GM12878 (cell line): ENCODE data around the genes KRT26, KRT12, KRT23, KRTAP2-1, KRTAP2-3, KRTAP4-7, KRTAP9-2 and KRT33A.

- RAMPAGE, long total RNA = no peak
- RRBS, 2 experiments = no CpG with 5 or more reads among the region's 4 CpGs
CAGE:
- cytosol, long polyA minus RNA = no peak
- cytosol, long polyA plus RNA = no peak
- long polyA plus RNA = no peak
- nucleolus, long total RNA = no peak
- nucleus, long polyA plus RNA = no peak
- nucleus, long total RNA = no peak
Observed at GRCh38 chr17:40442377-40442677, 923 bp upstream of the IGFBP4 start.

GRCh38 chr17:40451925-40453411 is 9.2 kb downstream of the IGFBP4 start:
- RAMPAGE, long total RNA = no peak
- RRBS, 2 experiments = 50 to 83% methylated on average over 1 of the region's 30 CpGs
CAGE:
- cytosol, long polyA minus RNA = no peak
- cytosol, long polyA plus RNA = no peak
- long polyA plus RNA = no peak
- nucleolus, long total RNA = no peak
- nucleus, long polyA plus RNA = no peak
- nucleus, long total RNA = no peak

- RAMPAGE, long total RNA = no peak
- RRBS, 2 experiments = no CpG with 5 or more reads among the region's 15 CpGs
CAGE:
- cytosol, long polyA minus RNA = no peak
- cytosol, long polyA plus RNA = no peak
- long polyA plus RNA = no peak
- nucleolus, long total RNA = no peak
- nucleus, long polyA plus RNA = no peak
- nucleus, long total RNA = no peak
Observed at GRCh38 chr17:40461990-40463048, 19.1 kb downstream of the IGFBP4 start.

- RAMPAGE, long total RNA = no peak
- RRBS, 2 experiments = no CpG with 5 or more reads among the region's 17 CpGs
CAGE:
- cytosol, long polyA minus RNA = no peak
- cytosol, long polyA plus RNA = start-site peak on the minus strand at chr17:40480743-40480794, 16 and 14 reads in 2 replicates
- long polyA plus RNA = no peak
- nucleolus, long total RNA = start-site peak on the minus strand at chr17:40480855-40480869, 6 reads
- nucleus, long polyA plus RNA = no peak
- nucleus, long total RNA = no peak
Observed at GRCh38 chr17:40479973-40481098, 21.1 kb downstream of the TNS4 start.

- RAMPAGE, long total RNA = no peak
- RRBS, 2 experiments = no CpG with 5 or more reads among the region's 9 CpGs
CAGE:
- cytosol, long polyA minus RNA = no peak
- cytosol, long polyA plus RNA = no peak
- long polyA plus RNA = no peak
- nucleolus, long total RNA = no peak
- nucleus, long polyA plus RNA = no peak
- nucleus, long total RNA = no peak
Observed at GRCh38 chr17:40490289-40491381, 10.8 kb downstream of the TNS4 start.

DNA sequence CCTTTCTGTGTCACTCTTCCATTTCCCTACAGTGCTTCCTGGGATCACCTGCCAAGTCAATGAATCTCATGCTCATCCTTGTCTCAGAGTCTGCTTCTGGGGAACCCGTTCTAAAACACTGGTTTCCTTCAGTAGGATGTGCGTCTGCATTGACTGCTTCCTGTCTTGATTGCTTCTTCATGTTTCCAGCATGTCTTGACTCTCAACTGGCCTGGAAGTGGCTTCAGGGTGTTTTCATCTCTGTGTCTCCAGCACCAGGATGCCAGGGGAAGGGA is 13.9 kb upstream of the TNS4 start:
- RAMPAGE, long total RNA = no peak
- RRBS, 2 experiments = no CpG with 5 or more reads among the region's 2 CpGs
CAGE:
- cytosol, long polyA minus RNA = no peak
- cytosol, long polyA plus RNA = no peak
- long polyA plus RNA = no peak
- nucleolus, long total RNA = no peak
- nucleus, long polyA plus RNA = no peak
- nucleus, long total RNA = no peak

- RAMPAGE, long total RNA = no peak
- RRBS, 2 experiments = no CpG with 5 or more reads among the region's 8 CpGs
CAGE:
- cytosol, long polyA minus RNA = no peak
- cytosol, long polyA plus RNA = no peak
- long polyA plus RNA = no peak
- nucleolus, long total RNA = no peak
- nucleus, long polyA plus RNA = no peak
- nucleus, long total RNA = no peak
Observed at GRCh38 chr17:40521372-40522033, 20.1 kb upstream of the TNS4 start.

DNA sequence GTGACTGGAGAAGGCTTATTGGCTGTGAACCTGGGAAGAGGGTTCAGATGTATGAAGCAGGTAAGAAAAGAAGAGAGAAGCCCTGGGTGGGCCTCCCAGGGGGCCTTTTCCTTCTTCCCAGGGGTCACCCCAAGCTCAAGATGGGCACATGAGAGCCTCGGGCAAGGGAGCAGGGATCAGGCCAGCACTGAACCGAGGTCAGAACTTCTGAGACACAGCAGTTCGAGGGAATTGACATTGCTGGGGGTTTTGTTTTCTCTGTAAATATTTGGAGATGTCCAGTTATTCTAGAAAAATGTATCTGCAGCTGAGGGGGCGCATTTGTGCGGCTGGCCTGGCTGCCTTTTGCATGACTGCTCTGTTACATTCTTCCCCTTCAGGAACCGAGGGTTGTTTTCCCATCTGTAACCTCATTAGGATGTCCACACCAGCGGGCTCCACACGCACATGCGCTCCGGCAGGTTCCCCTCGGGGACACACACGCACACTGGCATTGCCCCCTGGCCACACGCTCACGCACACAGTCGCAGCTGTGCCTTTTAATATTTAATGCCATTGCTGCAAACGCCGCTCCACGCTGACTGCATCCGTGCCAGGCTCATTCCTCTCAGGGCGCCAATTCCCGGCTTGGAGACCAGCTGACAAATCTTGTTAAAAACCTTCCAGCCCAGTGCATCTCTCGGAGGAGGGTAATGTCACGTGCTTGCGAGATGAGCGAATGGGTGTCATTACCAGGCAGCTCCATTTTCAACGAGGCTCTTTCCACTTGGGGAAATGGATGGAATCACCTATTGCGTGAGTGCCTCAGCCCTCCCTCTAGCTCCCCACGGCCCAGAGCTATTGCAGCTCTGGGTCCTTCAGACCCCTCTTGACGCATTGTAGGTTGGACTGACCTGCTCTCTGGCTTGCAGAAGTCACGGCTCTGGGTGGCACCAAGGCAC is 13.2 kb downstream of the CCR7 start:
- RAMPAGE, long total RNA = no peak
- RRBS, 2 experiments = no CpG with 5 or more reads among the region's 30 CpGs
CAGE:
- cytosol, long polyA minus RNA = no peak
- cytosol, long polyA plus RNA = no peak
- long polyA plus RNA = no peak
- nucleolus, long total RNA = no peak
- nucleus, long polyA plus RNA = no peak
- nucleus, long total RNA = no peak

DNA sequence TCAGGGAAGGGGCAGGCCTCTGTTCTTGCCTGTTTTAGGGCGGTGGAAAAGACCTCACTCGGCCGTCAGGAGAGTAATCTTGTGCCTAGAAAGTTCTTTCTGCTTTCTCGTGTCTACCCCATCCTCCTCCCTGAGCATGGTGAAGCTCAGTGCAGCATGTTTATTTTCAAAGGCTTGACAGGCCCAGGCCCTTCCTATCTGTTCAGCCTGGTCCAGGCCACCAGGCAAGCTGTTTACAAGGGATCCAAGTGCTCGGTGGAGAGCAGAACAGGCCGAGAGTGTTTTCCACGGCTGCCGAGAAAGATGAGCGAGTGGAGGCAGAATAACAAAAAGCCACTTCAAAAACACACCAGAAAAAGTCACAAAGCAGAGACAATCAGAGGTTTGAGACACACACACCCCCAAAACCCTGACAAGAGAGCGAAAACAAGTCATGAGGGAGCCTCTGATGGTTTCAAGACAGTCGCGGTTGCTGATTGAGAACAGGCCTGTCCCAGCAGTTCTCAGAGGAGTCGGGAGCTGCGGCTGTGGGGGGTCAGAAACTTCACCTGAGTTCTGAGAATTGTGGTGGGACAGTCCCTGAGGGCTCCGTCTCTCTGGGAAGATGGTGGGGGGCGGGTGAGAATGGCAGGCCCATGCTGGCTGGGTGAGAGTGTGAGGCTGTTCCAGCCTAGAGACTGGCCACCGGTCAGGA is 37.5 kb upstream of the CCR7 start:
- RAMPAGE, long total RNA = no peak
- RRBS, 2 experiments = no CpG with 5 or more reads among the region's 17 CpGs
CAGE:
- cytosol, long polyA minus RNA = no peak
- cytosol, long polyA plus RNA = no peak
- long polyA plus RNA = no peak
- nucleolus, long total RNA = start-site peak on the minus strand centred at position 372 of the sequence, 127 bp wide, 97 reads
- nucleus, long polyA plus RNA = start-site peak on the minus strand centred at position 366 of the sequence, 107 bp wide, 13 and 12 reads in 2 replicates
- nucleus, long total RNA = no peak

DNA sequence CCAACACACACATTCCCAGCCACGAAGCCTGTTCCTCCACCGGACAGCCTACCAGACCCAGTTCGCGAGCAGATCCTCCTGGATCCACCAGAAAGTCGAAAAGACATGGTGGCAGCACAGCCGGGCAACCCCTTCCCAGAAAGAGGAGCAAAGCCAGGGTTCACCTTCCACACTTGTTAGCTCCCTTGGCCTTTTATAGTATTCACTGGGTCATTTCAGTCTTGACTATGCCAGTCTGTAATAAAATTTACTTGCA is at the start of gene KRT26:
Gene KRT26, minus strand, starts transcription at position 195 of the 256 bp plus-strand sequence.
- RAMPAGE, long total RNA = no peak
- RRBS, 2 experiments = 20 to 52% methylated on average over 5 of the region's 6 CpGs
CAGE:
- cytosol, long polyA minus RNA = no peak
- cytosol, long polyA plus RNA = no peak
- long polyA plus RNA = no peak
- nucleolus, long total RNA = no peak
- nucleus, long polyA plus RNA = no peak
- nucleus, long total RNA = no peak

DNA sequence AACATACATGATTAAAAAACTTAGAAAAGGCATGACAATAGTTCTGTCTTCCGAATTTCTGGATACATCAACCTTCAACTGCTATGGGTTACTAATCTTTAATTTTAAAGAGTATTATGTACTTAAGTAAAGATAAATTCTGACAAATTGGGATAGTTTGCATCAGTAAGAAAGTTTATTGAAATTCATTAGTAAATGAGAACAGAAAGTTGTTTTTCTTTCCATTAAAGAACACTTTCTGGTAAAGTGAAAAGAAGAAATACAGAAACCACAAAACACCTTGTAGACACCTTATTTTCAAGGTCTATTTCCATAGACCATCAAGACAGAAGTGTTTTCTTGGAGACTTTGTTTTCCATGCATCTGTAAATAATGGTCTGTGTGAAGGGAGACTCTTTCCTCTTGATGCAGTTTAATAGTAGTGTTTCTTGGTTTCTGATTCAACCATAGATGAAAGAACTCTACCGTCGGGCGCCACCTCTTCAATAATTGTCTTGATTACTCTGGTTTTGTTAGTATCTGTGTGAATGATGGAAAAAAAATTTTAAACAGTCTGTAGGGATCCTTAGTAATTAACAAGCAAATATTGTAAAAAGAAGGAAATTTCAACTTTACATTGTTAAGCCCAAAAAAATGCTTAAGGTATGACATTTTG is 4.3 kb downstream of the KRT10 start:
- RAMPAGE, long total RNA = no peak
- RRBS, 2 experiments = no CpG with 5 or more reads among the region's 4 CpGs
CAGE:
- cytosol, long polyA minus RNA = no peak
- cytosol, long polyA plus RNA = no peak
- long polyA plus RNA = no peak
- nucleolus, long total RNA = no peak
- nucleus, long polyA plus RNA = no peak
- nucleus, long total RNA = no peak

DNA sequence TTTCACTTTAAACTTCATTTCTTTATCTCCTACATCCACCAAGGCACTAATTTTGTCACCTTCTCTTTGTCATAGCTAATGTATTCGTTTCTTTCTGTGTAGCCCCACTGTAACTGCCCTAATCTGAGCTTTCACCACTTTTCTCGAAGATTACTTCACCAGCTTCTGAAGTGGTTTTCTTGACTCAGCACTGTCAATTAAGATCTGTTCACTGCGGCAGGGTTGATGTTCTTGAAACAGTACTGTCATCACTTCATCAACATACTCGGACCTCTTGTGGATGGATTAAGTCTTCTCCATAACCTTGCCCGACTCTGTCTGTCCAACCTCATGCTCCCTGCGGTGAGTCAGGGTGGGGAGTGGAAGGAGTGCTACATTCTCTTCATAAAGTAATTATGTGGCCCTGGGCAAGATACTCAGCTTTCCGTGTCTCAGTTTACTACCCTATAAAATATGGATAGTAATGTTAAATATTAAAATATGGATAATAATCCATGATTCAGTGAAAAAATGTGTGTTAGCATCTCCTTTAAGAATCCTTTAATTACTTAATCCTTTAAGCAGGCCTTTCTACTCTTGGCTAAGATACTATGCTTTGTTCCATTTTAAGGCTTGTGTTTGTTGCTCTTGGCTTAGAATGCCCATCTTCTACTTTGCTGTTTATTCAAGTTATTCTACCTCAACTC is 5.7 kb upstream of the KRT10 start:
- RAMPAGE, long total RNA = no peak
- RRBS, 2 experiments = no CpG with 5 or more reads among the region's 7 CpGs
CAGE:
- cytosol, long polyA minus RNA = no peak
- cytosol, long polyA plus RNA = no peak
- long polyA plus RNA = no peak
- nucleolus, long total RNA = no peak
- nucleus, long polyA plus RNA = no peak
- nucleus, long total RNA = no peak

- RAMPAGE, long total RNA = no peak
- RRBS, 2 experiments = no CpG with 5 or more reads among the region's 5 CpGs
CAGE:
- cytosol, long polyA minus RNA = no peak
- cytosol, long polyA plus RNA = no peak
- long polyA plus RNA = no peak
- nucleolus, long total RNA = no peak
- nucleus, long polyA plus RNA = no peak
- nucleus, long total RNA = no peak
Observed at GRCh38 chr17:40867211-40867650, at the start of gene KRT12. Gene KRT12, minus strand, starts transcription at chr17:40867223.

DNA sequence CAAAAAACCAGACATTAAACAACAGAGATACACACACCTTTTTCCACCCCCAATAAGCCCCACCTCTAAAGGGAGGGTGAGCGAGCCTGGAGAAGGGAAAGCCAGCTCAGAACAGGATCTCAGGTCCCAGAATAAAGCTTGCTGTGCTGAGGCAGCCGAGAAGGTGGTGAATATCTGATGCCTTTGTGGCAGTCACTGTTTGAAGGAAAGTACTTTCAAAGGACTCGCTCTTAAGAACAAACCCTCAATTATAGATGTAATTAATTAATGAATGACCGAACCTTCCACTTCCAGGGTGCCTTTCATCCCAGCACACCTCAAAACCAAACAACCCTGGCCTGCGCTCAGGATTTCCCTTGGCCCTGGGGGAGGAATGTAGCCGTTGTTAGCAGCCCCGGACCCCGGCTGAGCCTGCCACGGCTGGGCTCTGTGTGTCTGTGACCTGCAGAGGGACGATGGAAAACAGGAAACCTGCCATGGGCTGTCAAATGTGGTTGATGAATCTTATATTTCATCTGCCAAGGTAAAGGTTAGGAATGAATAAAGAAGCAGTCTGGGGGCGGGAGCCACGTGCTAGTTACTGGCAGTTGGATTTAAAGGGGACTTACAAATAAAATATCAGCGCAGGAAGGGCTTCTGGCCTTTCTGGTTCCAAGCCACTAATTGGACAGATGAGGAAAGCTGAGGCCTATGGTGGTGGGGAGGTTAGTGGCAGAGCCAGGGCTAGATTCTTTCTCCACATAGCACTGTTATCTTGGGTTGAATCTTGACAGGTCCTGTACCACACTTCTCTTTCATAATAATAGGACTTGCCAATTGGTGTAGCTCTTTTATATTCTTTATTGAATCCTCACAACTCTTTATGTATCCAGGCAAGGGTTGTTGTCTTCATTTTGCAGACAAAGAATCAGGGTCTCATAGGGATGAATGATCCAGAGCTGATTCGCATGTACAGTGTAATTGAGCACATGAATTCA is at the start of gene KRT23:
Gene KRT23, minus strand, starts transcription at position 582 of the 977 bp plus-strand sequence.
- RAMPAGE, long total RNA = no peak
- RRBS, 2 experiments = no CpG with 5 or more reads among the region's 14 CpGs
CAGE:
- cytosol, long polyA minus RNA = no peak
- cytosol, long polyA plus RNA = no peak
- long polyA plus RNA = no peak
- nucleolus, long total RNA = no peak
- nucleus, long polyA plus RNA = no peak
- nucleus, long total RNA = no peak

GRCh38 chr17:41047177-41047519 is at the start of gene KRTAP2-1:
Gene KRTAP2-1, minus strand, starts transcription at chr17:41047316.
- RAMPAGE, long total RNA = no peak
- RRBS, 2 experiments = 0% methylated on average over 1 of the region's 7 CpGs; no CpG with 5 or more reads in 1 of the 2 experiments
CAGE:
- cytosol, long polyA minus RNA = no peak
- cytosol, long polyA plus RNA = no peak
- long polyA plus RNA = no peak
- nucleolus, long total RNA = no peak
- nucleus, long polyA plus RNA = no peak
- nucleus, long total RNA = no peak

GRCh38 chr17:41059908-41060181 is at the start of gene KRTAP2-3:
Gene KRTAP2-3, minus strand, starts transcription at chr17:41060114.
- RAMPAGE, long total RNA = no peak
- RRBS, 2 experiments = no CpG with 5 or more reads among the region's 12 CpGs
CAGE:
- cytosol, long polyA minus RNA = no peak
- cytosol, long polyA plus RNA = no peak
- long polyA plus RNA = no peak
- nucleolus, long total RNA = no peak
- nucleus, long polyA plus RNA = no peak
- nucleus, long total RNA = no peak

- RAMPAGE, long total RNA = no peak
- RRBS, 2 experiments = no CpG with 5 or more reads among the region's 5 CpGs
CAGE:
- cytosol, long polyA minus RNA = no peak
- cytosol, long polyA plus RNA = no peak
- long polyA plus RNA = no peak
- nucleolus, long total RNA = no peak
- nucleus, long polyA plus RNA = no peak
- nucleus, long total RNA = no peak
Observed at GRCh38 chr17:41083929-41084305, at the start of gene KRTAP4-7. Gene KRTAP4-7, plus strand, starts transcription at chr17:41084150.

- RAMPAGE, long total RNA = no peak
- RRBS, 2 experiments = no CpG with 5 or more reads among the region's 11 CpGs
CAGE:
- cytosol, long polyA minus RNA = no peak
- cytosol, long polyA plus RNA = no peak
- long polyA plus RNA = no peak
- nucleolus, long total RNA = no peak
- nucleus, long polyA plus RNA = no peak
- nucleus, long total RNA = no peak
Observed at GRCh38 chr17:41120080-41120712, 2.0 kb upstream of the KRTAP4-11 start.

GRCh38 chr17:41226446-41226894 is at the start of gene KRTAP9-2:
Gene KRTAP9-2, plus strand, starts transcription at chr17:41226648.
- RAMPAGE, long total RNA = no peak
- RRBS, 2 experiments = no CpG with 5 or more reads among the region's 3 CpGs
CAGE:
- cytosol, long polyA minus RNA = no peak
- cytosol, long polyA plus RNA = no peak
- long polyA plus RNA = no peak
- nucleolus, long total RNA = no peak
- nucleus, long polyA plus RNA = no peak
- nucleus, long total RNA = no peak

- RAMPAGE, long total RNA = no peak
- RRBS, 2 experiments = no CpG with 5 or more reads among the region's 9 CpGs
CAGE:
- cytosol, long polyA minus RNA = no peak
- cytosol, long polyA plus RNA = no peak
- long polyA plus RNA = no peak
- nucleolus, long total RNA = no peak
- nucleus, long polyA plus RNA = no peak
- nucleus, long total RNA = no peak
Observed at GRCh38 chr17:41350600-41351012, at the start of gene KRT33A. Gene KRT33A, minus strand, starts transcription at chr17:41350828.